ENCODE results near the gene ANKRD45.

DNA sequence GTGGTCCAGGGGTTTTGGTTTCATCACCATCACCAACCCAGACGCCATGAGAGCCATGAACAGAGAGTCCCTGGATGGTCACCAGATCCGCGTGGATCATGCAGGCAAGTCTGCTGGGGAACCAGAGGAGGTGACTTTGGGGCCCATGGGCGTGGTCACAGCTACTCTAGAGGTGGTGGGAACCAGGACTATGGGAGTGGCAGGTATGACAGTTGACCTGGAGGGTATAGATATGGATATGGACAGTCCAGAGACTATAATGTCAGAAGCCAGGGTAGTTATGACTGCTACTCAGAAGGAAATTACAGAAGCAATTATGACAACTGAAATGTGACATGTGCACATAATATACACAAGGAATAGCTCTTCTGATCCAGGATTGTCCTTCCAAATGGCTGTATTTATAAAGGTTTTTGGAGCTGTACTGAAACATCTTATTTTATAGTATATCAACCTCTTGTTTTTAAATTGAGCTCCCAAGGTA is 19.2 kb upstream of the METTL13 start:
- PRO-cap = no peak
- CAGE, long polyA plus RNA = no peak

DNA sequence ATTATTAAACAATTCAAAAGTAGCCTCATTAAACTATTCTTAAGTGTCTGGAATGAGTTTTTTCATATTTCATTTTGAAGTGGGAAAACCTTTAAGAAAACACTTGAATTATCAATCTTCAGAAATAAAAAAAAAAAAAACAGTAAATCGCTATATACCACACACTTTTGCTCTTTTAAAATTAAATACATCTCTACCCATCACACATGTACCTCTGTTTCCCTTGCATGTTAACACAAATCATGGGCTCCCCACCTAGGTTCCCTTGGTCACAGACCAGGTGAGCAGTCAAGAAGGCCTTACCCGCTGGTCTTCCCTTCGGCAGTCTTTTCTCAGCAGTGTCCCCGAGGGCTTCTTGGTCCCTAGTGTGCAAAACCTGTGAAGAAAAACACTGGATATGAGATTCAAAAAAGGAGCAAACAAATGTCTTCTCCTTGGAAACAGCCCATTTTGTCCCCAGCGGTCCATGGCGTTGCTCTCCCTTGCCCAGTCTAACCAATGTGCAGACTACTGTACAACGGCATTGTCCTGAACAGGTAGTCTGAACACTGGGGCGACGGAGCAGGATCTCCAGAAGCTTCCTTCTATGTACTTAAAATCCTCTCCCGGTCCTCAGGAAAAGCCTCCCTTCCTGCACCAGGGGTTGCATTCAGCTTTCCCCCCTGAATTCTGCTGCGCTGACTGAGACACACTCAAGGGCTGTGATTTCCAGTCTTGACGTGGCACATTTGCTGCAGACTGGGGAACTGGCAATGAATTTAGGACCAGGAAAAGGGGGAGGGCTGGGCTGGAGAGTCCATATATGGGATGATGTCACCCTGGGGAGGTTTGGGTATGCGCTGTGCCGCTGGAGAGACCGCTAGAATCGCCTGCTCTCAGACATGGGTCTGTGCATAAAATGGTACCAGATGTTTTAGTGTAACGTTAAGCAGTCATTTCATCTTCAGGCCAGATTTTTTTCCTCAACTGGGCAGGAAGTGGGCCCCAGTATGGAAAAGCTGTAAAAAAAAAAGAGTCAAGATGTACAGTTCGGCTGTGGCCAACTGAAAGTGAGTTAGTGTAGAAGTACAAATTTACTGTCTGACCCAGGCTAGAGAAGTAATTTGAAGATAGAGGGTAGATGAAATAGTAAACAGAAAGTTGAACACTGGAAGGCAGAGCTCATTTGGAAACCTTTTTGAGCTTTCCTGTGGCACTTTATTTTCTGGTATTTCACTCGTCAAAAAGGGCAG is 276.0 kb upstream of the C1orf105 start:
- PRO-cap = no peak
- CAGE, long polyA plus RNA = no peak

- PRO-cap = no peak
- CAGE, long polyA plus RNA = no peak
Measured at GRCh38 chr1:172399197-172399784, 21.2 kb upstream of the C1orf105 start.

DNA sequence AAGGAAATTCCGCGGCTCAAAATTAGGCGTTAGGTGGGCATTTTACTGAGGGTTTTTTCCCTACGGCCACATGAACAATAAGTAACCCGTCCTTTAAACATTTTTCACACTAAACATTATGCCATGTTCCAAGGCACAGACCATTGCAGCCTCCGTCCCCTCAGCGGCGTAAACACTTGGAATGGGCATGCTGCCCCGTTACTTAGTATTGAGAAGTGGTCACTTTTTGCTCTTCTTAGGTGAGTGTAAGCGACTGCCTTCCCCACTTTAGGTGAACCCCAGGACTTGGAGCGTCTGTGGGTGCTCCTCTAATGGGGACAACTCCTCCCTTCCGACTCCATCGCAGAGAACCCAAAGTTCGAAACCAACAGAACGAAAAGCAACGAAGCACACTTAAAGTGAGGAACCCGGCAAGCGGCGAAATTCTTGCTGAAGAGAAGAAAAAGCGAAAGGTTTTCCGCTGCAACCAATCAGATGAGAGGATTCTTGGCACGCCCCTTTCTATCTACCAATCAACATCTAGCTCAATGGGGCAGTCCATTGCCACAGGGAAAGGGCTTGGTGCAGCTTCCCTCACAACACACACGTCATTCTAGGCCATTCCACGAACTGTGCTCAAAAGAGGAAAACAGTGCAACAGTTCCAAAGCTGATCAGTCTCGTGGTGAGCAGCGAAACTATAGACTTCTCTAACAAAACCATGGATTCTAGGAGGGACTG is 792 bp upstream of the SUCO start:
- PRO-cap = bidirectional peak, plus-strand start at position 576 of the sequence, minus-strand start at position 416 of the sequence
- CAGE, long polyA plus RNA = no peak

GRCh38 chr1:173406418-173407303 is 70.5 kb upstream of the PRDX6 start:
- PRO-cap = no peak
- CAGE, long polyA plus RNA = no peak

DNA sequence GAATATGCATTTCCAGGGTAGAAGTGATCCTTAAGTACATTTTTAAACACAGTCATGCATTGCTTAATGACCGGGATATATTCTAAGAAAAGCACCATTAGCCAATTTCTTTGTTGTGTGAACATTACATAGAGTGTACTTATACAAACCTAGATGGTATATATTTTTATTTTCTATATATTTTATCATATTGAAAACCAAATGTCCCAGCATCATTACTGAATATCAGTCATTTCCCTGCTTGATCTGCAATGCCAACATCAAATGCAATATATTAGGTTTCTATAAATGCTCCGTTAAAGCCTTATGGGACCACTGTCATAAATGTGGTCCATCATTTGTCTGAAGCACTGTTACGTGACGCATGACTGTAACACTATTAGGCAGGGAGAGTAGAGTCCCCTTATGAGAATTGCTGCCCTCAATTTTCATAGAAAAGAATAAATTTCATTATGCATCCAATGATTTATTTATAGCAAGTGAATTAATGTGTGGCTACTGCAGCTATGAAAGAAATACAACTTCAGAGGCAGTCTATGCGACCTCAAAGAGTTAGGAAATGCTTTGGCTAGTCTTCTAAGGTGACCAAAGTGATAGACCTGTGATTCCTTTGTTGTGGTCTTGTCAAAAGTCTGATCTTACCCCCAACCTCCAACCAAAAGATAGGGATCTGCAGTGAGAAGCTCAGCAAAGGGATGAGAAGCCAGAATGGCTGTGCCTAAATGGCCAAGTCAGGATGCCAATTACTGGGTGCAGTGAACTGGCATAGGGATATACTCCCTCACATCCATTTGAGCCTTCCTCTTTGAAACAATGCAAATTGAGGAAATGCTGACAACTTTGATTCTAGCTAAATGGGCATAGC is 13.9 kb downstream of the PRDX6 start:
- PRO-cap = no peak
- CAGE, long polyA plus RNA = no peak

DNA sequence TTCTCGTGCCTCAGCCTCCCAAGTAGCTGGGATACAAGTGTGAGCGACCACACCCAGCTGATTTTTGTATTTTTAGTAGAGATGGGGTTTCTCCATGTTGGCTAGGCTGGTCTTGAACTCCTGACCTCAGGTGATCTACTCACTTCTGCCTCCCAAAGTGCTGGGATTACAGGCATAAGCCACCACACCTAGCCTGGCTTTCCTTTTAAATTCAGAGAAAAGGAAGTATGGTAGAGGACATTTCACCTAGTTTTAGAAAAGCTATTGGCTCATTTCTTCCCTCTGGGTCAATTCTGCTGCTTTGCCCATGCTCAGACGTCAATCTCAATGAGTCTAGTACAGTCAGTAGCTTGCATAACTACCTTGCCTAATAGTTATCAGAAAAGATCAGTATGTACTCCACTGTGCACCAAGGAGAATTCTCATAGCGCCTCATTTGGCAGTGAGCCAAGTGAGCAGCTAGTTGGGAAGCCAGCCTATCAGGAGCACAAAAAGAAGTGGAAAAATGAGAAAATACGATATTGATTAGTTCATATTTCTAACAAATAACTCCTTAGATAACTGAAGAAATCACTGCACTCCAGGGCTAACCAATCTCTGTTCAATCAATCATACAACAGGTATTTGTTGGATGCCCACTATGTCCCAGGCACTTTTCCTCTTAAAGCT is 50.0 kb downstream of the PRDX6 start:
- PRO-cap = no peak
- CAGE, long polyA plus RNA = no peak

DNA sequence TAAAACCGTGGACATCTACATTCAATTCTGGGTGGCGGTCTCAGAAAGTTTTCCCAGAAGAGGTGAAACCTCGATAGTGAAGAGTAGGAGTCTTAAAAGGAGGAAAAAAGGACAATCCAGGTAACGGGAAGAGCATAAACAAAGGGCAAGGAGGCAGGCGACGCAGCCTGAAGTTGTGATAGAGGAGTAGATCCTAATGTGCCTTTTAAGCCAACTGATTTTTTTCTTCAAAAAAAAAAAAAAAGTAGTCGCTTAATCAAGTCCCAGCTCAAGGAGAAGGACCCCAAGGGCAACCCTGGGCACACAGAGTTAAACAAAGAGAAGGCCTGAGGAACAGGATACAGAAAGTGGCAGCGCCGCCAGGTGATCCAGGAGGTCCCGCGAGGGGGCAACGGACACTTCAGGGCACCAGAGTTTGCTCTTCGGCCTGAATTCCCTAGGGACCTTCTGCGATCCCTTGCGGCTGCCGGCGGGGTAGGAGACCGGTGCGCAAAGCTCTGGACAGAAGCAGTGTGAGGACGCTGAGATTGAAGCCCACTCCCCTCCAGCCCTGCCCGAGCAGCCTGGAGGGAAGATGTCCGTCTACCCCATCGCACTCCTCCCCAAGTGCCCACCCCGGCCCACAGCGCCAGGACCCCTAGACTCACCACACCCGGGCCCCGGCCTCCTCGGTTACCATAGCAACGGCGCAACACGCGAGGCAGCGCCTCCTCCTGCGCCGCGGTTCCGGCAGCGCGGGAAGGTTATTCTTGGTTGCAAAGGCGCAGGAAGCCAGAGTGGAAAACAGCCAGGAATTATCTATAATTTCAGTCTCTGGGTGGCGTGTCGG is at the start of gene ANKRD45:
ANKRD45 (minus strand) TSS at position 682 of the 829 bp plus-strand sequence.
- PRO-cap = no peak
- CAGE, long polyA plus RNA = no peak

DNA sequence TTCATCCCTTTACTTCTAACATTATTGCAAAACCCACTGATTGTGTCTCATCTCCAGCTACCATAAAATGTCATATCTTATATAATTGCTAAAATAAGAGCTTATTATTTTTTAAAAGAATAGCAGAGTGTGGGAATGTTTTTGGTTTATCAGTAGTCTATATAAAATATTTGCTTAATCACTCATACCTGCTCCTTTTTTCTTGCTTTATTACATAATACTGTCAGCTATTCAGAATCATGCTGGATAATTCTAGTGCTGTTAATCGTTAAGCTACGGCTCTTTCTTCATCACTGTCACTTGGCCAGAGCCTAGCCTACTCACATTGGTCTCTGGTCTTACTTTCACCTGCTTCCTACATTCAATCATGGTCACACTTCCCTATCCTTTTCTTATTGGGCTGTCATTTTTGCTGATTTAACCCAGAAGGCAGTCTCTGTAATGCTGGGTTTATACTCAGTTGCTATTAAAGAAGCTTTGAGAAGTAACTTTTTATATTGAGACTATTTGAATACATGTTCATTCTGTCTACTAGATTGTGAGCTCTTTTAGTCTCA is 2.4 kb downstream of the KLHL20 start:
- PRO-cap = no peak
- CAGE, long polyA plus RNA = no peak

DNA sequence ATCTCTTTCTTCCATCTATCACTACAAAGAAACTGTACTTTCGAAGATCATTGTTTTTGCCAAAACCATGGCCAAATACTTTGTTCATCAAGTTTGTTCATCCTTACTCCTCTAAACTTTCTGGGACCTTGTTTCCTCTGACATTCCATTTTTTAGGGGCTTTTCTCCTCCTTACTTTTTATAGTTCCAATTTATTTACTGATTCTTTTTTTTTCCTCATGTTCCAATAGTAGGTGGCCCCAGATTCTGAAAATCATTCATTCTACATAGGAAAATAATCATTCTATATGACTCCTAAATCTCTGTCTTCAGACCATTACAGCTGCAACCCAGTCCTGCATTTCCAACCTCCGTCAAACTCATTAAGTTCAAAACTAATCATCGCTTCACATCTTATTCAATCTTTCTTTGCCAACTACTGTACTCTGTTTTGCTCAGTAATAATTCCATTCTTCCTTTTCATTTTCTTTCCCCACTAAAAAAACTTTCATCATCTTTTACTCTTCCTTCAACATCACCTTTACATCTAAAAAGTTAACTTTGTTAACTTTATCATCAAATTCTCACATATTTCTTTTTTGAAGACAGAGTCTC is 2.2 kb upstream of the DARS2 start:
- PRO-cap = no peak
- CAGE, long polyA plus RNA = no peak

- PRO-cap = no peak
- CAGE, long polyA plus RNA = no peak
Measured at GRCh38 chr1:173925535-173925894, 8.4 kb upstream of the SERPINC1 start.

DNA sequence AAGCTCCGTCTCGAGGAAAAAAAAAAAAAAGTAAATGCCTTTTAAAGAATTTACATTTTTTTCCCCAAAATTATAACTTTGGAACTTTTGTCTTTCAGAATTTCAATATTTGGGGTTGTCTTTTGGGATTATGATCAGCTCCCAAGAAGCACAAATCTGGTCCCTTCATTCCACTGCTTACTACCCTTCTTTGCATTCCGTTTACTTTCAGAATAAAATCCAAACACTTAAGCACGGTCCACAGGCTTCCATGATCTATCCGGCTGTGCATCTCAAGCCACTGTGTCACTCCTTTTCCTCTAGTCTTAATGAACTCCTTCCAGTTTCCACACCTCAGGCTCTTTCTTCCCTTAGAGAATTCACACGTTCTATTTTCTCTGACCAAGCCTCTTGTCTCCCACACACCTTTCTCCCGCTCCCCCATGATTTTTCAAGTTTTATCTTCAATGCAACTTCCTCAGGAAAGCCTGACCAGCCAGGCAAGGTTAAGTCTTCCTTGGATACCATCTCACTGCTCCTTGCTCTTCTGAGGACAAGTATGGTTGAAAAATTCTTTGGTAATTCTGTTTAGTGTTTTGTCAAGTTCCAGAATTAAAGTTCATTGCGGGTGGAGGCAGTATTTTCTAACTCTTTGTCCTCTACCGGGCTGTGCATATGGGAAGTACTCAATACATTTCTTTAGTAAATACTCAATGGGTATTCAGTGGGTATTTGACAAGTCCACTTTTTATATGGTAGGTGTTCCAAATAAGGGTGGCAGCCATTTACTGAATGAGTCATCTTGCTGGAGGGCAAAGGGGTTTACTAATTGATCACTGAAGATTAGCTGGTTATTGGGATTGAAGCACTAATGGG is 11.6 kb upstream of the SERPINC1 start:
- PRO-cap = no peak
- CAGE, long polyA plus RNA = no peak

DNA sequence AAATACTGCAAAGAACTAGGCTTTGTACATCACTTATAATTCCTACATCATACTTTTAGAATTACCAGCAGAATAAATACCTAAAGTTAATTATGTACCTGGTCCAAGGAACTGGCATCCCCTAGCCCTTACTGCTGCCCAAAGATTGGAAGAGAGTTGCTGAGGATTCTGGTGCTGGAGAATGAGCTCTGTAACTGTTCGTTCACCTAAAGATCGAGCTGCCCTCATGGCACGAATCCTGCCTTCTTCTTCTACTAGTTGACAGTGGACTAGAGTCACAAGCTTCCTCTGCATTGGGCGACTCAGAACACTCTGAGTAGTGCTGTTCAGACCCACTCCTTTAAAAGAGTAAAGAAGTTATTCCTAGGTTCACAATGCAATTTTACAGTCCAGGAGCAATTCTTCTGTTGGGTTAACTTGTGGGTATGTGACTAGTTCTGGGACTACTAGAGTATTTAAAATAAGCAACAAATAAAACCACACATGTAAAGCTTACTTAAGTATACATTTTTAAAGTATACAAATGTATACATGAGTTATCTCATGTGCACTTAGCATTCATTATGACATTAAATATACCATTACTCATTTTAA is 38.7 kb downstream of the RC3H1 start:
- PRO-cap = no peak
- CAGE, long polyA plus RNA = no peak

DNA sequence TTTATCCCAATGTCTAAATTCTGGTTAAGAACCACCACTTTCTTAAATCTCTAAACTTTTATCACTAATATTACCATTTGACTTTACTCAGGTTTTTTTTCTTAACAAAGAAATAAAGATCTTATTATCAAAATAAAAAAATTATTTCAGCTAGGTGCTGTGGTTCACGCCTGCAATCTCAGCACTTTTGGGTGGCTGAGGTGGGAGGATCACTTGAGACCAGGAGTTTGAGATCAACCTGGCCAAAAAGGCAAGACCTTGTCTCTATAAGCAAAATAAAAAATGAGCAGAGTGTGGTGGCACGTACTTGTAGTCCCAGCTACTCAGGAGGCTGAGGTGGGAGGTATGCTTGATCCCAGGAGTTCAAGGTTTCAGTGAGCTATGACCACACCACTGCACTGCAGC is 23.5 kb downstream of the RC3H1 start:
- PRO-cap = no peak
- CAGE, long polyA plus RNA = no peak

GRCh38 chr1:174839513-174840119 is 160.1 kb upstream of the CACYBP start:
- PRO-cap = no peak
- CAGE, long polyA plus RNA = no peak

DNA sequence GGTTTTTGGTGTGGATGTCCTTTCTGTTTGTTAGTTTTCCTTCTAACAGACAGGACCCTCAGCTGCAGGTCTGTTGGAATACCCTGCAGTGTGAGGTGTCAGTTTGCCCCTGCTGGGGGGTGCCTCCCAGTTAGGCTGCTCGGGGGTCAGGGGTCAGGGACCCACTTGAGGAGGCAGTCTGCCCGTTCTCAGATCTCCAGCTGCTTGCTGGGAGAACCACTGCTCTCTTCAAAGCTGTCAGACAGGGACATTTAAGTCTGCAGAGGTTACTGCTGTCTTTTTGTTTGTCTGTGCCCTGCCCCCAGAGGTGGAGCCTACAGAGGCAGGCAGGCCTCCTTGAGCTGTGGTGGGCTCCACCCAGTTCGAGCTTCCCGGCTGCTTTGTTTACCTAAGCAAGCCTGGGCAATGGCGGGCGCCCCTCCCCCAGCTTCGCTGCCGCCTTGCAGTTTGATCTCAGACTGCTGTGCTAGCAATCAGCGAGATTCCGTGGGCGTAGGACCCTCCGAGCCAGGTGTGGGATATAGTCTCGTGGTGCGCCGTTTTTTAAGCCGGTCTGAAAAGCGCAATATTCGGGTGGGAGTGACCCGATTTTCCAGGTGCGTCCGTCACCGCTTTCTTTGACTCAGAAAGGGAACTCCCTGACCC is 151.2 kb upstream of the CACYBP start:
- PRO-cap = no peak
- CAGE, long polyA plus RNA = no peak

DNA sequence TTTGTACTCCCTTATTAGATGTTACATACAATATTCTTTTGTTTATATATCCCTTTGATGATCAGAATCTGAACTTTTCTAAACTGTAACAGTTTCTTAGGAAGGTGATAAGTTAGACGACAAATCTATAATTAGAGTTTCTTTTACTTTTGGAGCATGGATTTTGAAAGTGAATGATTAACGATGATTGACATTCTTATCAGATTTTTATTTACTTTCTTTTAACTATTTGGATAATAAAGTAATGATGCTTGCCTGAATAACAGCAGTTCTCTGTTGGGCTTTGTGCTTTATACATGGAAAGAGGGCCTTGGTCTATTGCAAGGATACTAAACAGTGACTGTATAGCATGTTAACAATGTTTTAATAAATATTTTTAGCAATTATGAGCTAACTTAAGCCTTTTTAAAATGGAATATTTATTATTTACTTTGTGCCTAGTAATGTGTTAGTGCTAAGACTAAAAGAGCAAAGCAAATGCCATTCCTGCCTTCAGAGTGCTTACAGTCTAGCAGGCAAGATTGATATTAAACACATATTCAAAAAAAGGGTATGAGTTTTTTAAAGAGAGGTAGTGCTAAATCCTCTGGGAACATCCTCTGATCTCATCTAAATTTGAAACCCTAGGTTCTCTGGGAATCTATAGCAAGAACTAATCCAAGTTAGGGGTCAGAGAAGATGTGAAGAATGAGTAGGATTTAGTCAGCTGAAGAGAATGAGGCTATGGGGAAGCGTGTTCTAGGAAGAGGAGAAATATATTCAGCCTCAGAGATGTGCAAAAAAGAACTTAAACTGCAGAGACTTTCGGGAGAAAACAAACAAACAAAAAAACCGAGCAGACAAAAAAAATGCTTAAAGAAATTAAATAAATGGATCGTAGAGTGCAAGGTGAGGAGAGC is 101.1 kb upstream of the CACYBP start:
- PRO-cap = no peak
- CAGE, long polyA plus RNA = no peak

- PRO-cap = bidirectional peak, plus-strand start at chr1:174998703, minus-strand start at chr1:174998701; bidirectional peak, plus-strand start at chr1:174998916, minus-strand start at chr1:174998993
- CAGE, long polyA plus RNA = no peak
Measured at GRCh38 chr1:174998143-174999115, 1.3 kb upstream of the CACYBP start.

DNA sequence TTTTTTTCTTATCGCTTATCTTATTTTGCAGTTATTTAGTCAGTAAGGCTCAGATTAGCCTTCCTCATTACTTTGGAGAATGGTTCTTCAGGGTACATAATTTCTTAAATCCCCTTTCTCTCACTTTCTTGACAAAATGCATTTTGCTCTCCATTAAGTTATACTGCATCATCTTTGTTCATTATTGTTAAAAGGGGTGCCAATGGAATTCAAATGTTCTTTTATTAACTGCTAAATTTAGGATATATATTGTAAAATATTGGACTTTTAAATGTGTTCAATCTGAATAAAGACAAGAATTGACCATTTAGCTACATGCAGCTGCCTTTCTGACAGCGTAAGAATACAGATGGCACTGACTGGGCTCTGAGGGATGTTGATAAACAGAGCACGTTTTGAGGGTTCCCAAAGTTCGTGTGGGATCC is 226.4 kb upstream of the KIAA0040 start:
- PRO-cap = no peak
- CAGE, long polyA plus RNA = no peak

DNA sequence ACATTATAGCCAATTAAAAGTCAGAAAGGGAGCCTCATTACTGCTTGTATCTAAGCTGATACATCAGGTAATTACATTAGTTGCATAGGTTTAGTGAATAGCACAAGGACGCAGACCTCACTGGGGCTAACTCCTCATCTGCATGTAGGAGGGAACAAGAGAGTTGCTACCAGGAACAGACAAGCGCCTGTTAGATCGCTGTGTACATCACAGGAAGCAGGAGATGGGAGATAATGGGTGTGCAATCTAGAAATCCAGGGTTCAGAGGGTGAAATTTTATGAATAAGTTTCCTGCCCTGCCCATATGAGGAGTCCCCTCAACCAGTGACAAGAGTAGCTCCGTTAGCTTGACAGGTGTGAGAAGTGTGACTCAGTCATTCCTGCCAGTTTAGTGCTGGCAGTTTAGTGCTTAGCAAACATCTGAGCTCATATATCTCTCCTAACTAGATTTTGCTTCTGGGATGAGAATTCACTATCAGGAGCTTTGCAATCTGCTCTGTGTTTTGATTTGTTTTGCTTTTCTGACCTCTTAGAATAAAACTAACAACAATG is 96.8 kb upstream of the TNR start:
- PRO-cap = no peak
- CAGE, long polyA plus RNA = no peak

All from B cell (primary cell).